Endometrial microvascular endothelial cells (primary cell): ENCODE results near the gene EIF4A3.

DNA sequence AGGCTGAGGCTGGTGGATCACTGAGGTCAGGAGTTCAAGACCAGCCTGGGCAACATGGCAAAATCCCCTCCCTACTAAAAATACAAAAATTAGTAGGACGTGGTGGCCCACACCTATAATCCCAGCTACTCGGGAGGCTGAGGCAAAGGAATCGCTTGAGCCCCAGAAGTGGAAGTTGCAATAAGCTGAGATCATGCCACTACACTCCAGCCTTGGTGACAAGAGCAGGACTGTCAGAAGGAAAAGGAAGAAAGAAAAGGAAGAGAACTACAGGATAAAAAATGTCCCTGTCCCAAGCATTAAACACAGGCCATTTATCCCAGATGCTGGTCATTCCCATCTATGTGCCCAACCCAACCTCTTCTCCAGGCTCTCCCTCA is 1.6 kb downstream of the EIF4A3 start:
- RAMPAGE, long total RNA = no peak

GRCh38 chr17:80146766-80147714 is at the start of gene EIF4A3:
Gene EIF4A3 (minus strand): TSS chr17:80147128.
- RAMPAGE, long total RNA = no peak

DNA sequence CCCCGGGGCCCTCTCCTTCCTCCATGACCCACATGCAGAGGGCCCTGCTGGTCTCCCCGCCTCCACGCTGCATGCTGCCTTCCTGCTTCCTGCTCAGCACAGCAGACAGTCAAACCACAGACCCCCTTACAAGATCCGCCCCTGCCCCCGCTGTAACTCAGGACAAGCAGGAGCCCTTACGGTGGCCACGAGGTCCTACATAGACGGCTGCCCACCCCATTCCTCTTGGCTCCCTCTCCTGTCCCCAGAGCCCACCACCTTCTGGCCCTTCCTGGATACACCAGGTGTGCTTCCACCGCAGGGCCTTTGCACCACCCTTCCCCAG is 3.9 kb downstream of the RNF213 start:
- RAMPAGE, long total RNA = no peak

DNA sequence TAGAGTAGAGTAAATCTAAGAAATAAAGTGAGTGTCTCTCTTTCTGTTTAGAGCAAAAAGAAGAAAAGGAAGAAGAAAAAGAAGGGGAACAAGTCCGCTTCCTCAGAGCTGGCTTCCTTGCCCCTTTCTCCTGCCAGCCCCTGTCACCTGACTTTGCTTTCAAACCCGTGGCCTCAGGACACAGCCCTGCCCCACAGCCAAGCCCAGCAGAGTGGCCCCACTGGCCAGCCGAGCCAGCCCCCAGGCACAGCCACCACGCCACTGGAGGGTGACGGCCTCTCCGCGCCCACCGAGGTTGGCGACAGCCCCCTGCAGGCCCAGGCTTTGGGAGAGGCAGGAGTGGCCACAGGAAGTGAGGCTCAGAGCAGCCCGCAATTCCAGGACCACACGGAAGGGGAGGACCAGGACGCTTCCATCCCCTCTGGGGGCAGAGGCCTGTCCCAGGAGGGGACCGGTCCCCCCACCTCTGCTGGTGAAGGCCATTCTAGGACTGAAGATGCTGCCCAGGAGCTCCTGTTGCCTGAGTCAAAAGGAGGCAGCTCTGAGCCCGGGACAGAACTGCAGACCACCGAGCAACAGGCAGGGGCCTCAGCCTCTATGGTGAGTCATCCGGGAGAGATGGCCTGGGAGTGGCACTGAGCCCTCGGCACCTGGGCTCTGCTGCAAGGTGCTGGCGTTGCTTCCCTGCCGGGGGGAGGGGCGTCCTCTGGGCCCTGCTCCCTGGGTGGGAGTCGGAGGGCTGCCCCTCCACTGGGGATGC is 27.3 kb downstream of the RNF213 start:
- RAMPAGE, long total RNA = no peak

DNA sequence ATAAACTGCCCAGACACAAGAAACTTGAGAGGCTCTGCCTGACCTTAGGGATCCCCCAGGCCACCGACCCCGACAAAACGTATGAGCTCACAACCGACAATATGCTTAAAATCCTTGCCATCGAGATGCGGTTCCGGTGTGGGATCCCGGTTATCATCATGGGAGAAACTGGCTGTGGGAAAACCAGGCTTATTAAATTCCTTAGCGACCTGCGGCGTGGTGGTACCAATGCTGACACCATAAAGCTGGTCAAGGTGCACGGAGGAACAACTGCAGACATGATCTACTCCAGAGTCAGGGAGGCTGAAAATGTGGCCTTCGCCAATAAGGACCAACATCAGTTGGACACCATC is 69.6 kb upstream of the ENDOV start:
- RAMPAGE, long total RNA = no peak

DNA sequence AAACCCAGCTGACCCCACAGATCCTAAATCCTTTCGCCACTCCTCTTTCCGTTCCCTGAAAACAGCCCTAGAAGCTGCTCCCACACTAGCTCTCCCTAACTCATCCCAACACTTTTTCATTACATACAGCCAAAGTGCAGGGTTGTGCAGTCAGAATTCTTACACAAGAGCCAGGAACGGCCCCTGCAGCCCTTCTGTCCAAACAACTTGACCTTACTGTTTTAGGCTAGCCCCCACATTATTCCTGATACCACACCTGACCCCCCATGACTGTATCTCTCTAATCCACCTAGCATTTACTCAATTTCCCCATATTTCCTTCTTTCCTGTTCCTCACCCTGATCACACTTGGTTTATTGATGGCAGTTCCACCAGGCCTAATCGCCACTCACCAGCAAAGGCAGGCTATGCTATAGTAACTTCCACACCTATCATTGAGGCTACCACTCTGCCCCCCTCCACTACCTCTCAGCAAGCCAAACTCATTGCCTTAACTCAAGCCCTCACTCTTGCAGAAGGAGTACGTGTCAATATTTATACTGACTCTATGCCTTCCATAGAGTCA is 11.3 kb upstream of the ENDOV start:
- RAMPAGE, long total RNA = no peak

DNA sequence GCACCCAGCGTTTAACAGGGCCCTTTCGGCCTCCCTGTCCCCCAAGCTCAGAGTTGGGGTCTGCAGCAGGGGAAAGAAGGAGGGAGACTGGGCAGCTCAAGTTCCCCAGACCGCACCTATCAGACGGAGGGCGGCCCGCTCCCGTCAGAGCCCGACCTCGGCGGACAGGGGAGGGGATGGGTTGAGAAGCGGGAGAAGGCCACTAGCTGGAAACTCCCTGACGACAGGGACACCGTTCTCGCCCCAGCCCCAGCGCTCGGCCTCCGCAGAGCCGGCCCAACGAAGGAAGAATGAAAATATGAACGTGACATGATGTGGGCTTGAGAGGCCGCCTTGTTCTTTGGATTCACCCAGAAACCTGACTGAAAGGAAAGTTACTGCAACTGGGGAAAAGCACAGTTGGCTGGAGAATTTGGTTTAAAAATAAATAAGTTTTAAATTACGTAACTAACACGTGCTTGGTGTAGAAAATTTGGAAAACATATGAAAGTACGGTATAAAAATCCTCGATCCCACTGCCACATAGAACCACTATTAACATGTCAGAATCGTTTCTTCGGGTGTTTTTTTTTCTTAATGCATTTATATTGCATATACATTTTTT is 21.1 kb downstream of the NPTX1 start:
- RAMPAGE, long total RNA = no peak

DNA sequence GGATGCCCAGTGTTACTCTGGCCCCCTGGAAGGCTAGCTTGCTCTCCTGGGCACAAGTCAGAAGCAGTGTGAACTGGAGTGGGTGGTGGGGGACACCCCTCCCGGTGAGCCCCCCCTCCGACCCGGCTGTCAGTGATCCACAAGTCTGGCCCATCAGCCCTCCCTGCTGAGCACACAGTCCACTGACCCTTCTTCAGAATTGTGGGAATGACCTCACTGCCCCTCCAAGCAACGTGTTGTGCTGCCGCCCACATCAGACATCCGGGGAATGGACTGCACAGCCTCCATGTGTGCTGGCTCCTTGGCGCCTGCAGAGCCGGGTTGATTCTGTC is 20.0 kb downstream of the NPTX1 start:
- RAMPAGE, long total RNA = no peak

- RAMPAGE, long total RNA = no peak
Observed at GRCh38 chr17:80600390-80600581, 55.6 kb downstream of the RPTOR start.

DNA sequence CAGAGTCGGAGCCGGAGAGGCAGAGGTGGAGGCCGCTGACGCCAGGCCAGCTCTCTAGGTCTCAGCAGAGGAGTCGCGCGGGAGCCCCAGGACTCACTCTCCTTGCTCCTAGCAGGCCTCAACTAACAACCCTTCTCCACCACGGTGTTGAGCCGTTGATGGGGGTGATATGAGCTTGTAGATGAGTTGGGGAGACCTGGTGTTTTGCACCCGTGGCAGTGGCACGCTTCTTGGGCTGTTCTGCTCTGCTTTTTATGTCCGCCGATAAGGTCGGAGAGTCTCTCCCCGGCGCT is 116.6 kb downstream of the RPTOR start:
- RAMPAGE, long total RNA = no peak

GRCh38 chr17:80718428-80718975 is 173.9 kb downstream of the RPTOR start:
- RAMPAGE, long total RNA = no peak

- RAMPAGE, long total RNA = no peak
Observed at GRCh38 chr17:80750932-80751438, 206.3 kb downstream of the RPTOR start.

DNA sequence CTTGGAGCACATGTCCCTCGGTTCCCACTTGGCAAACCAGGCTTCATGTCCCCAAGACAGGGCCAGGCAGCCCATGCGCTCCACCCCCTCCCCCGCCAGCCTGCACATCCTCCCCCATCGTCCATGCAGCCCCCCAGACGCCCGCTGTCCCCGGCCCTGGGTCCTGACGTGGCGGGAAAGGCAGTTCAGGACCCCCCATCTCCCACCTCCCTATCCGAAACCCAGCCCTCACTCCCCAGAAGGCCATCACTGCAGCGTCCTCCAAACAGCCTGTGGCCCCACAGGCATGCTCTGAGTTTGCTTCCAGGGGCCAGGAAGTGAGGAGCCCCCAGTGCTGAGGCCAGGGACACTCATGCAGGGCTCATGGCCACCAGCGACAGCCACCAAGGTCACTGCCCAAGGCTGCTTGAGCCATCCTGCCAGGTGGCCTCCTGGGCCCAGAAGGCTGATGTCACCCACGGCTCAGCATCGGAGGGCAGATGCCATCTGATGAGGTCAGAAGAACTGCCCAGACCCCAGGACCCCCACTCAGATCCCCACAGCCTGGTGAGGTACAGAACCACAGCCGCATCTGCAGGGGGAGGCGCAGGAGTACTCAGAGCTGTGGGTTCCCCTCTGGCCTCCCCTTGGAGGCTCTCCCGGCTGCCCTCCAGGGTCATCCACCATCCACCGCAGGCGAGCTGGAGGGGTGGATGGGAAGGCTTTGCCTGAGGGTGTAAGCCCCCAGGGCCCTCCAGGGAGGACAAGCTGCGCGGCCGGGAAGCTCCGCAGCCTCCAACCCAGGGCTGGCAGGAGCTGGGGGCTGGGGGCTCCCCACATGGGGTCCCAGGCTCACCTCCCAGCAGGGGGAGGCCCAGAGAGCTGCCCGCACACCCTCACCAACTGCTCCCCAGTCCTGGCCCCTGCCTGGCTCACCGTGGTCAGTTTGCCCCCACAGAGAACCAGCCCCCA is 20.2 kb upstream of the CHMP6 start:
- RAMPAGE, long total RNA = no peak

DNA sequence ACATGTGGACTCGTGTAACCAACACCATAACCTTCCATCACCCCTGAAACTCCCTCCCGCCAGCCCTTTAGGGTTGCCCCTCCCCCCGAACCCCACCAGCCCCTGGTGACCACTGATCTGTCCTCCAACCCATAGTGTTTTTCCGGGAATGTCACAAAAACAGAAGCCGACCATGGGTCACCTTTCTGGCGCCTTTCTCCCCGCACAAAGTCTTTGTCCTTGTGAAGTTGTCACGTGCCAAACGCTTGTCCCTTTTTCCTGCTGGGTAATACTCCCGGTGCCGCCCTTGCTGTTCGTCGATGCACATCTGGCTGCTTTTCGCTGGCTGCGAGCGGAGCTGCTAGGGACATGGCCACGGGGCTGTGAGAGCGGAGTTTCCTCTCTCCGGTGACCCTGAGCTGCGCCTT is 11.9 kb downstream of the CHMP6 start:
- RAMPAGE, long total RNA = no peak

- RAMPAGE, long total RNA = no peak
Observed at GRCh38 chr17:81035773-81036257, 864 bp downstream of the BAIAP2 start.

DNA sequence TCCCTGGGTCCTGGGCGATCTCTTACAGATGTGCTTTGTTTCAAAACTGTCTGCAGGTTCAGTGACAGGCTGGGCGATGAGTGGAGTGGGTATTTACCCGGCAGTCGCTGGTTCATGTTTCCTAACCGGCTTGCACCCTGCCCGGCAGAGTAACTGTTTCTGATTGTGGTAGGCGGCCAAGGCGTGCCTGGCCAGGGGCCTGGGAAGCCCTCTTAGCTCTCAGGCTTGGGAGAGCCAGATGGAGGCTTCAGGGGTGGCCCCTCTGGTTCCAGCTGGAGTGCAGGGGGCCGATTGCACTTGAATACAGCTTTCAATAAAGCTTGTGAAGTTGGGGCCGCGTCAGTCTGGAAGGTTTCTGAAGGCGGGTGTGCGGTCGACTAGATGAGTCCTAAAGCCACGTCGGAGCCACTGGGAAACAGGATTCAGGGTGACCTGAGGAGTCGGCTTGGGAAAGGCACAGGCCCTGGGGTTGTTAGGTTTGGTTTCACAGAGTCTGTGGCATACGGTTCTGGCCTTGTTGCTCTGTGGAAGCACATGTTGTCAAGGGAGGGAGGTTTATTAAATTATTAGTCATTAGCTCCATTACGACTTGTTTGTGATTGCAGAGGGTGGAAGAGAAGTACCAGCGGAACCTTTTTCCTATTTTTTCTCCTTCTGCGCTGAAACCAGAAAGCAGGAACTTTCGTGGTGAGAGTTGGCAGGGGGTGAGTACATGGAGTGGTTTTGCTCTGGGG is 1.5 kb downstream of the BAIAP2 start:
- RAMPAGE, long total RNA = no peak

- RAMPAGE, long total RNA = no peak
Observed at GRCh38 chr17:81049917-81051079, 15.3 kb downstream of the BAIAP2 start.

DNA sequence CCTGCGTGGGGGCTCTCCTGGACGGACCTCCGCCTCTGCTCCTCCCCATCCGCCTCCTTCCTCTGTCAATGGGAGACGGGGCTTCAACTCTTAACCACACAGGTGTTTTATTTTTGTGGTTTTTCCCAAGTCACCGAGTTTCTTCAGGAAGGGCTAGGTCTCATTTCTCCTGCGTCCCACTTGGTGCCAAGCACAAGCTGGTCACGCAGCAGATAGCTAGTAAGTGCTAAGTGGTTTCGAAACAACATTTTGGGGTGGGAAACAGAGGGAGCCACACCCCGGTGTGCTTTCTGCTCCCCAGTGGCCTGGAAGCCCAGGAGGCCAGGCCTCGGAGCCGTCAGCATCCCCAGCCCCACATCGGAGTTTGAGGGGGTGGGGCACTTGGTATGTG is 55.4 kb downstream of the BAIAP2 start:
- RAMPAGE, long total RNA = no peak

DNA sequence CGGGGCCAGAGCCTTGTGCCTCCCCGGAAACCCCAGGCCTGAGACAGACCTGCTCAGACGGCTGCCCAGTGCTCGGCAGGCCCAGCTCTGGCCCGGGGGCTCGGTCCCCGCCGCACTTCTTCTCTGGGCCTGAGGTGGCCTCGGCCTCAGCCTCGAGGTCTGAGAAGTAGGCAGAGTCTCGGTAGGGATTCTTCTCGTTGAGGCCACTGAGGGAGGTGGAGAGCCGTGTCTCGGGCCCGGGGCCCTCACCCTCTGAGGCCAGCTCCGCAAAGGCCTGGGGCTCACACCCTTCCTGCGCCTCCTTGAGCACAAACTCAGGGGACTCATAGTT is 44.6 kb upstream of the PVALEF start:
- RAMPAGE, long total RNA = no peak

DNA sequence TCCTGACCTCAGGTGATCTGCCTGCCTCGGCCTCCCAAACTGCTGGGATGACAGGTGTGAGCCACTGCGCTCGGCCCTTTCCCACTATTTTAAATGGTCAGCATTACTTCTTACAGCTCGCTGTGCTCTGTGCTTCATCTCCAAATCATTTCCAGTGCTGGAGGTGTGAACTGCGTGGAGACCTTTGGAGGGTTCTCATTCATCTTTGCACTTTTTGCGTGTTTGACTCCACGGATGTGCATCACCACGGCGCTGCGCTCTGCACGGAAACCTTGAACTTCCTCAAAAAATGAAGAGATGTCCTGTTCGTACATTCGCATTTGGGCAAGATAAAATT is 10.5 kb upstream of the PVALEF start:
- RAMPAGE, long total RNA = no peak